Umbilical cord (tissue), 2 donors: ENCODE results near the genes GPR153, ACOT7, HES2 and PLEKHG5.

GRCh38 chr1:6206972-6207632 is 1.2 kb downstream of the RNF207 start:
- RAMPAGE, long total RNA = no peak

DNA sequence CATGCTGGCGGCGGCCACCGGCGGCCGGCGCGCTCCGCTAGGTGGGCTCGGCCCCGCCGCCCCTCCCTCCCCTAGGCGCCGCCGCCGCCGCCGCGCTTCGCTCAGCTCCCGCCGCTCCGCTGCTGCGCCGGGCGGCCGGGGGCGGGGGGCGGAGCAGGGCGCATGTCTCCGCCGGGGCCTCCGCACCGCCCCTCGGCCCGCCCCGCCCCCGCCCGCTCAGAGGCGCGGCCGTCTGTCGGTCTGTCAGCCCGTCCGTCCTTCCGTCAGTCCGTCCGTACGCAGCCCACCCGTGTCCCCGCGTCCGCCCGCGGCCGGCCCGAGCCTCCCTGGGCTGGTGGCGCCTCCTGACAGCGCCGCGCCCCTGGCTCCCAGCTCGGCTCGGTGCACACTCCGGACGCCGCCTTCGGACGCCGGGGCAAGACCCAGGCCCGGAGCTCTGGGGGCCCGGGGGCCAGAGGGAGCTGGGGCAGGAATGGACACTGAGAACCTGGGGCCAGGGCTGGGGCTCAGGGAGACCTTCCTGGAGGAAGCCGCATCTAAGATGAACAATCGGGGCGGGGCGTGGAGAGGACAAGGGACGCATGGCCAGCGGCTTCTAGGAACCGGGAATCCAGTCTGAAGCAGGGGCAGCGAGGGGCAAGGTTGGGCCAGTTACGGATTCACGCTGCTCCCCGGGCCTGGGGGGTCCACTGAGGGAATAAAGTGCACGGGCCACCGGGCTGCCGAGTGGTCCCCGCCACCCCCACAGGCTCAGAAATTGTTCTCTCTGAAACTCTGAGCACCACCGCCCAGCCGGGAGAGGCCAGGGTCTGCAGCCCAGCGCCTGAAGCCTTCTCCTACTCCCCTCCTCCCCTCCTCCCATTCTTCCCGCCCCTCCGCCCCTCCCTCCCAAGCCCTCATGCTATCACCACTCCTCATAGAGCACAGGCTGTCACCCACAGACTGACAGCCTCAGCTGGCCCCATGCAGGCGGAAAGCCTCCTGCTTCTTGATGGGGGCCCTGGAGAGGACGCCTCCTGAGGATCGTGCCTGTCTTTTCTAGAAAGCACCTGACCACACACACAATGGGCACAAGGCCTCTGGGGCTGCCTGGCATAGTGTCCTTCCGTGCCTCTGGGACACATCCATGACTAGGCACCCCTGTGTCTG is at the start of gene GPR153:
GPR153 (minus strand) TSS at position 137 of the 1,149 bp plus-strand sequence.
- RAMPAGE, long total RNA = no peak

- RAMPAGE, long total RNA = no peak
Measured at GRCh38 chr1:6262810-6263429, 2.0 kb upstream of the GPR153 start.

DNA sequence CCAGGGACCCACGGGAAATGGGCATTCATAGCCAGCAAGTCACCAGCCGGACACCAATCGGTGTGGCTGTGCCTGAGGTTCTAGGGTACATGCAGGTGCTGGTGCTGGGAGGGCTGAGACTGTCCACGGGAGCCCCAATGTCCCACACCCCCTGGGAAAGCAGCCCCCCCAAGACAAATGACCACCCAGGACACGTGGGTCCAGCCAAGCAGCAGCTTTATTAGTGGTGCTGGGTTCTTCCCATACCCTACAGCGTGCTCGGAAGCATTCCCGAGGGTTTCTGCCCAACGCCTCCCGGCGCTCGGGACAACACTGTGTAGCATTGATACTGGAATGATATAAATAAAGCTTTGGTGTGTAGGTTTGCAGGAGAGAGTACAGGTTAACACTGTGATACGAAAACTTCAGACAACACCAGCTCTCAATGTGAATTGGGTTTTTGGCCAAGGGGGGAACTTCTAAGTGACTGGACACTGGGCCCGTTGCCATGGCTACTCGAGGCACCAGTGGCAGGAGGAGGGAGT is 3.2 kb upstream of the GPR153 start:
- RAMPAGE, long total RNA = no peak

DNA sequence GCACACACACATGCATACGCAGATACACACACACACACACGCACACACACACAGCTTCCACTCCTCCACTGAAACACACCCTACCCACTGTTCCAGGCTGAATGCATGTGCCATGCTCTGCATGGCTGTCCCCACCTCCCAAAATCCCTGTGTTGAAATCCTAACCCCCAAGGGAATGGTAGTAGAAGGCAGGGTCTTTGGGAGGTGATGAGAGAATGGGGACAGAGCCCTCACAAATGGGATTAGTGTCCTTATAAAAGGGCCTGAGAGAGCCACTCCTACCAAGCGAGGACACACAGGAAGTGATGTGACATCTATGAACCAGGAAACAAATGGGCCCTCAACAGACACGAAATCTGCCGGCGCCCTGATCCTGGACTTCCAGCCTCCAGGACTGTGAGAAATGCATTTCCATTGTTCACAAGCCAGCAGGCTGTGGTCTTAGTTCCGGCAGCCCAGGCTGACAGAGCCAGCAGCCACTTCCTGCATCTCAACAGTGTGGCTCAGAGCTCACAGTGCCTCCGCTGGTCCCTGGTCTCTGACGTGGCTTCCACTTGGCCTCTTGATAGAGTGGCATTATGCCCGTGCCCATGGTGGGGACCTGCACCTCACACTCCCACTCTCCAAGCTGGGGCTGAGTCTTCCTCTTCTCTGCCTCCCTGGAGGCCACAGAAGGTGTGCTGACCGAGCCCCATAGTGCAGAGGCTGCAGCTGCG is 45.1 kb downstream of the ACOT7 start:
- RAMPAGE, long total RNA = no peak

GRCh38 chr1:6393640-6394383 is at the start of gene ACOT7:
TSS of gene ACOT7 (minus strand) at chr1:6393767.
- RAMPAGE, long total RNA = no peak

DNA sequence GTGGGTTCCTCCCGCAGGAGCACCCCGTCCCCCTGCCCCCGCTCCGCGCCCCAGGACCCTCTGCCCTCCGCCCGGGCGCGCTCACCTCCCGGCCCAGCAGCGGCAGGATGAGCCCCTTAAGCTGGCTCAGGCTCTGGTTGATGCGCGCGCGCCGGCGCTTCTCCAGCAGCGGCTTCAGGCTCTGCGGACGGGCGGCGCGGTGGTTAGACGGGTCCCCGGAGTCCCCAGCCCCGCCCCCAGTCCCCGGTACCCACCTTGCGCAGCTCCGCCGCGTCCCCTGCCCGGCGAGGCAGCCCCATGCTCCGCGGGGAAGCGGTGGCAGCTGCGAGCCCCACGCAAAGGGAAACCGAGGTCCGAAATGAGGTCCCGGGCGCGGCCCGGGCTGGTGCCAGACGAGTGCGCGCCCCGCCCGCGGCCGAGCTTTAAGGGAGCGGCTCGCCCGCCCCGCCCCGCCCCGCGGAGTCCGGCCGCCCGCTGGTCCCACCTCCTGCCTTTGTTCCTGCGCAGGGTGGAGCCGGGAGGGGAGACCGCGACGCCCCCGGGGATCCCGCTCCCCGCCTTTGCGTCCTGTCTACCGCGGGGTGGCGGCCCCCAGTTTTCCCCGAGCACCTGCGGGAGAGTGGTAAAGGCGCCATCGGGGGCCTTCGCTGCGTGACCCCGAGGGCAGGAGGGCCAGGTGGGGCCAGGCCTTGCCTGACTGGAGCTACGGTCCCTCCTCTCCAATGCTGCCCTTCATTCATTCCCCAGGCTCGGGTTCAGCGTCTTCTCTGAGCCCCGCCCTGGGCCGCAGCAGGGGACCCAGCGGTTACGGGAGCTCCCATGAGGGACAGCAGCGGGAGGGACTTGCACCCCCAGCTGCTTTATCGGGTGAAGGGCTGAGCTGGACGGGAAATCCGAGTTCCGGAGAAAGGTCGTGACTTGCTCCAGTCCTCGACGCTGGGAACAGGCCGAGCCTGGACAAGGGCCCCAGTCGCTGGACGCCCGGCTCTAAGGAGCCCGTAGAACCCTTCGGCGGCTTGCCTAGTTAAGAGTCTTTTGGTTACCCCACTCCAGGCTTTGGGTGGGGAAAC is at the start of gene HES2:
HES2 (minus strand) TSS at position 398 of the 1,070 bp plus-strand sequence.
- RAMPAGE, long total RNA = no peak

DNA sequence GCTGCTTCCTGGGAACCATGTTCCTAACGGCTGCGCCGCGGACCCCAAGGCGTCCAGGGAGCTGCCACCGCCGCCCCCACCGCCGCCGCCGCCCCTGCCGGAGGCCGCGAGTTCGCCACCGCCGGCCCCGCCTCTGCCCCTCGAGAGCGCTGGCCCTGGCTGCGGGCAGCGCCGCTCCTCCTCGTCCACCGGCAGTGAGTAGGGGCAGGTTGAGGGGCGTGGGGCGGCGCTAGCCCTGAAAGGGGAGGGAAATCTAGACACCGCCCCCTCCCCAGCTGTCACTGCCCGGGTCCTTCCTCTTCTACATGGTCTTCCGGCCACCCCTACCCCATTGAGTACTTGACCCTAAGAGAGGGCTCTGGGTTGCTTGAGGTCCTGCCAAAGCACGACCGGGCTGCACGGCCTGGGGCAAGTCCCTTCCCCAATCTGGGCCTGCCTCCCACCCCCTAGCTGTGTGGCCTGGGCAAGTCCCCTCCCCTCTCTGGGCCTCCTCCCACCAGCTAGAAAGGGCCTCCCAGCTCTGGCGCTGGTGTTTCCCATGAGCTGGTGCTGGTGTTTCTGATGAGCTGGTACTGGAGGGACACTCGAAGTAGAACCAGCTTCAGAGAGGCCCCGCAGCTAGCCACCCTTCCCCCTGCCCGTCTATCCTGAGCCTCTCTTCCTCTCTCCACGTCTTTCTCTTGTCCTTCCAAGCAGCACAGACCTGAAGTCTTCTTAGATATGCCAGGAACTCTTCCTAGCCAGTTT is 16.9 kb downstream of the TNFRSF25 start:
- RAMPAGE, long total RNA = no peak

DNA sequence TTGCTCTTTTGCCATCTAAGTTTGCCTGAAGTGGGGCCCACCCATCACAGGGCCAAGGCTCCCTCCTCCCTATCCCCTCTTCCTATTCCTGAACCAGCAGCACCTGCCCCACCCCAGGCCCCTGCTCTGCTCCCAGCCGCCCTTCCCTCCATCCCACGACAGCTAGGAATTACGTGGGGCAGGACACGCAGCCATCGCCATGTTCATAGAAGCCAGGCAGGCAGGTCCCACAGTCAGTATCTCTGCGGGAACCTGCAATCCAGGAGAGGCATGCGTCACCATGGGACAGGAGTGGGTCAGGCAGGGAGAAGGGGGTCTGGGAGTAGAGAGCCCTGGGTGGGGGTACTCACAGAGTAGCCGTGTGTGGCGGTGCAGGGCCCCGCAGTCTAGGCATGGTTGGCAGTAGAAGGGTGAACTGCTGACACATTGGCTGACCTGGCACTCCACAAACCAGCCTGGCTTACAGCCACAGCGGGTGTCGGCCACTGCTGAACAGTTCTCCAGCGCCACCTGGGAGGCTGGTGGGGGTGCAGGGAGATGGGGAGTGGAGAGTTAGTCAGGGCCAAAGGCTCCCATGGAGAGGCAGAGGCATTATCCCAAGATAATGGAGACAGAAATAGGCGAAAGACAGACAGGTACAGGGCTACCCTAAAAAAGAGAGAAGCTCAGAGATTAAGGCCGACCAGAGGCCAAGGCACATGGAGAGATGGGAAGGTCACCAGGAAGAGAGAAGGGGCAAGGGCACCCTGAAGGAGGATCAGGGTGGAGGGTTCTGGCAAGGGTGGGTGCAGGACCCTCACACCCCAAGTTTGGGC is 1.6 kb downstream of the TNFRSF25 start:
- RAMPAGE, long total RNA = no peak

- RAMPAGE, long total RNA = no peak
Measured at GRCh38 chr1:6491112-6492118, at the start of gene PLEKHG5. TSS of gene PLEKHG5 (minus strand) at chr1:6491667.

GRCh38 chr1:6493072-6493597 is 1.7 kb upstream of the PLEKHG5 start:
- RAMPAGE, long total RNA = no peak

- RAMPAGE, long total RNA = no peak
Measured at GRCh38 chr1:6496202-6496791, 4.8 kb upstream of the PLEKHG5 start.

GRCh38 chr1:6519767-6520919 is 28.7 kb upstream of the PLEKHG5 start:
- RAMPAGE, long total RNA = no peak

DNA sequence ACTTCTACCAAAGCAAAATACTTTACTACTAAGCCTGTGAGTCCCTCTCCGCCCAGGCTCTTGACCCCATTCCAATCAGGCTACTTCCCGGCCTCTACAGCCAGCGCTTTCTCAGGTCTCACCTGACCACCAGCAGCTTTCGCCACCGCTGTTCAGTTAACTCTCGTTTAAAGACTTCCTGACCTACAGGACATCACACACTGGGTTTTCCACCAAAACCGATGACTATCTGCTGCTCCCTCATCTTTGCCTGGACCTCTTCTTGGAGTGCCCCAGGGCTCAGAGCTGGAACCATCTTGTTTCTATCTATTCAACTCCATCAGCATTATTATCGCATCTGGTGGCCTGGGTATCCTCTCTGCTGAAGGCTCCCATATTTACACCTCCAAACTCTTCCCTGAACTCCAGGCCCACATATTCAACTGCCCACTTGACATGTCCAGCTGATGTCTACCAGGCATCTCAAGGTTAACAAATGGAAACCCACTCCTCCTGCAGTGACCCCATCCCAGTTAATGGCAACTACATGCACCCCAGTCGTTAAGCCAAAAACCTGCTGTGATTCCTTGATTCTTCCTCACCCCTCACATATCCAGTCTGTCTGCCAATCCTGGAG is 7.4 kb downstream of the NOL9 start:
- RAMPAGE, long total RNA = no peak

DNA sequence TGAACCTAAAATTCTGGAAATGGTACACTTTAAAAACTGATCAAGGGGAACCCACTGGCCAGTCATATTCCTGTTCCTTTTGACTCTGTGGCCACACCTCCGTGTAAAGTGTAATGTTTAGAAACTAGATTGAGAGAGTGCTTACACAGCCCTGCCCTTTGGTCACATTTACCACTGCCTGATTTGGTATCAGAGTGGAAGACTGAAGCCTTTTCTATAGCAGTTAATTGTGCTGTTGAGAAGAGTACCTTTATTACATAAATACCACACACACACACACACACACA is 37.2 kb downstream of the CAMTA1 start:
- RAMPAGE, long total RNA = no peak

DNA sequence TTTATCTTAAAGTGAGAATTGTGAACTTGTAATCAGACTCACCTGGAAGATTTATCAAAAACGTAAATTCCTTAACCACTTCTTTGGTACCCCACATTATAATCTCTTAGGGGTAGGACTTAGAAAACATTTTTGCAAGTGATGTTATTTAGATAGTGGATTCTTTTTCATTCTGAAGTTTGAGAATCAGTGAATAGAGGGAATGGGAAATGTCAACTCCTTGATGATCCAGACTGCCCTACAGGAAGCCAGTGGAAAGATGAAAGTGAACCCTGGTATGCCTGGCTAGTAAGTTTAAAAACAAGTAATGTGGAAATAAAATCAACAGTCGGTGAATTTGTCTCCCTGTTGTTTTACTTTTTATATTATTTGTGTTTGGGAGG is 80.9 kb downstream of the CAMTA1 start:
- RAMPAGE, long total RNA = no peak

DNA sequence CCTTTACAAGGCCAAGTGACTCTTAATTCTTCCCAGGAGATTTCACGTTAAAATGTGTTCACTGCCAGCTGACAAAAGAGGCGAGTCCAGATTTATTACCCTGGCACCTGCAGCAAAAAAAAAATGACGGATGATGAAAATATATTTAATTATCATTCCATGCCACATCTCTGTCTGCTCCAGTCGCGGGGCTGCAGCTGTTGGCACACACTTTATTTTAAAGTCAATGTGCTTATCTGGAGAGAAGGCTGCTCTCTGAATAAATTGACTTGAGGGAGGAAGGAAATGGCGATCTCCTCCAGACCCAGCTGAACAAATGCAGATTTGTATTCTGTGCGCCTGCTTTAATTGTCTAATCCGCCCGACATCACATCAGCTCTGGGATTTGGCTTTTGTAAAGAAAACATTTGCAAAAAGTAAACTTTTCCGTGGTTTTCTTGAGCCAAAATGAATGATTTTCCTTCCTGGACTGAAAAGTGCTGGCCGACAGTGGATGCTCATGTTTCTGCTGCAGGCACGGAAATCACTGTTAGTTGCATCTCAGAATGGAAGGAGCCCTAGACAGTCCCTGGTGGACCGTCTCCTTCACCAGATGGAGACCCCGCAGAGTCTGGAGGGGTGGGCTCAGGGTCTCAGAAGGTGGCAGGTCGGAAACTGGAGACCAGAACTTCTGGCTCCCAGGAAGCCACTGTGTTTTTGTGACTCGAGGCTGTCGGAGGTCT is 150.2 kb downstream of the CAMTA1 start:
- RAMPAGE, long total RNA = no peak

- RAMPAGE, long total RNA = no peak
Measured at GRCh38 chr1:7150683-7151128, 365.5 kb downstream of the CAMTA1 start.

- RAMPAGE, long total RNA = no peak
Measured at GRCh38 chr1:7317682-7318678, 453.1 kb upstream of the VAMP3 start.

- RAMPAGE, long total RNA = no peak
Measured at GRCh38 chr1:7340335-7340731, 430.8 kb upstream of the VAMP3 start.